Measurements from ENCODE around the genes ADIG and DHX35.

DNA sequence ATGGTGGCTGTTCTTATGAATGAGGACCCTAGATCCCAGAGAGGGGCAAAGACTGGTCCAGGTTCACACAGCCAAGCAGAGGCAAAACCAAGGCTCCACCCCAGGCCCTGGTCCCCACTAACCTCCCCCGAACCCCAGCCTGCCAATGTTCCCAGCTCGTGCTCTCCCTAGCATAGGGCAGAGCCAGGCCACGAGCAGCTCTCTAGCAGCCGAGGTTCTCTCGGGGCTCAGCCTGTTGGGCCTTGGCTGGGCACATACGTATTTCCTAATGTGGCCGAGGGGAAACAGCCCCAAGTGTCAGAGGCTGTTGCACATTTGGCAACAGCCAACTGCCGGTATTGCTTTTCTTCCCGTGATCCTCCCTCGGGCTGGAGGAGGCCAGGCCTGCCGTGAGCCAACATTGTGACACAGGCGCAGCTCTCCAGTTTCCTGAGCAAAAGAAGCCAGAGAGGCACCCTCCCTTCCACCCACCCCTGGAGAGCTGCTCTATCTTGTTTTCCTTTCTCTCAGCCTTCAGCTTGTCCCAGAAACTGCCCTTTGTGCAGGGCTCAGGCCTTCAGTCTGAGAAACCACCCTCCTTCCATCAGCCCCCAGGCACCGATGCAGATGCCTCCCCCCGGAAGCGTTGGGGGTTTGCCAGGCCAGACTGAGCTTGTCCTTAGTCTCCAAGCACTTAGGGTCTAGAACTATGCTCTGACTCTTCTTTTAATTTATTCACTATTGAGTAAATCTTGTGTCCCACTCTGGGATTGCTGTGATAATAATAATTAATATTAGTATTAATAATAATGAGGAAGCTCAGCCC is 5.2 kb upstream of the BPI start:
- PRO-cap = no peak

- PRO-cap = no peak
These were observed 1.3 kb downstream of the LBP start for GRCh38 chr20:38347650-38347917.

GRCh38 chr20:38350496-38351173 is 4.4 kb downstream of the LBP start:
- PRO-cap = no peak

DNA sequence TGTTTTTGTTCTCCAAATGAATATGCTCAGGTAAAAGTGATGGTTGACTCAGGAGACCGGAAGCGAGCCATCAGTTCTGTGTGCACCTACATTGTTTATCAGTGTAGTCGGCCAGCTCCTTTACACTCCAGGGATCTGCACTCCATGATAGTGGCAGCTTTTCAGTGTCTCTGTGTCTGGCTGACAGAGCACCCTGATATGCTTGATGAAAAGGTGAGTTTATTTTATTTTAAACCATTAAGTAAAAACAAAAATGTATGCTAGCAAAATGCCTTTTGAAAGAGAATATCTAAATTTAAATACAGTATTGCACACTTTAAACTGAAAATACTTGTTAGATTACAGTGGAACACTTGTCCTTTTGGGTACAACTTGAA is 41.3 kb upstream of the ADIG start:
- PRO-cap = no peak

DNA sequence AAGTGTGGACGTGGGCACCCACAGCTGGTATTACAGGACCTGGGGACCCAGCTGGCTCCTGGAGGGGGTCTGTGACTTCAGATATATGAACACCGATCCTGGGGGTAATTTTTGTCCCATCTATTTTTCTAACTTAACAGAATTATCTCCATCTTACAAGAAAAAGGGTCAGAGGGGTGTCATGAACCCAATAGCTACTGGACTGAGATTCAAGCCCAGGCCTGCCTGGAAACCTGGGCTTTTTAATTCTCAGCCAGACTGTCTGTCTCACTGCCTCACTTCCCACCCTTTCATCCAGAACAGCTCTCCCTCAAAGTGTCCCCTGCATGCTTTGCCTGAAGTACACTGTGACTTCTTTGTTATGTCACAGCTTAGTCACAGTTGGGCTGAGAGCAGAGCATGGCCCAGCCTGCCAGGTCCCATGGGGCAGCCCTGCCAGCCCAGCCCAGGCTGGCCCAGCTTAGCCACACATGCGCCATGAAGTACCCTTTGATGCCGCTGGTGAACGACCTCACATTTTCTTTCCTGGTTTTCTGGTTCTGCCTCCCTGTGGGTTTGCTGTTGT is at the start of gene ADIG:
Gene ADIG, plus strand, starts transcription at position 424 of the 565 bp plus-strand sequence.
- PRO-cap = no peak

DNA sequence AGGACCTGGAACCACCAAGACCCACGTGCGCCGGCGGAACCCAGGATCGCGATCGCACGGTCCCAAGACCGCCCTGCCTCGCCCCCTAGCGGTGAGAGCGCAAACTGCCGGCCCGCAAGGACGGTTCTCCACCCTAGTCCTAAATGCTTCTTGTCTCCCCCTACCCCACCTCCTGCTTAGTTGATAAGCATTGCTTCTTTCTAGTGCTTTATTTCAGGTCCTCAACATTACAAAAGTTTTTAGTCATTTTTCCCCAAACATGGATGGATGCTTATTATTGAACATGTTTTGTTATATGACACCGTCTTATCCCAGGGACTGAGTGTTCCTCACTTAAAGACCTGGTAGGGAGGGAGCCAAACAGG is 7.3 kb downstream of the SLC32A1 start:
- PRO-cap = no peak

GRCh38 chr20:38812137-38812533 is 6.6 kb downstream of the PPP1R16B start:
- PRO-cap = no peak

DNA sequence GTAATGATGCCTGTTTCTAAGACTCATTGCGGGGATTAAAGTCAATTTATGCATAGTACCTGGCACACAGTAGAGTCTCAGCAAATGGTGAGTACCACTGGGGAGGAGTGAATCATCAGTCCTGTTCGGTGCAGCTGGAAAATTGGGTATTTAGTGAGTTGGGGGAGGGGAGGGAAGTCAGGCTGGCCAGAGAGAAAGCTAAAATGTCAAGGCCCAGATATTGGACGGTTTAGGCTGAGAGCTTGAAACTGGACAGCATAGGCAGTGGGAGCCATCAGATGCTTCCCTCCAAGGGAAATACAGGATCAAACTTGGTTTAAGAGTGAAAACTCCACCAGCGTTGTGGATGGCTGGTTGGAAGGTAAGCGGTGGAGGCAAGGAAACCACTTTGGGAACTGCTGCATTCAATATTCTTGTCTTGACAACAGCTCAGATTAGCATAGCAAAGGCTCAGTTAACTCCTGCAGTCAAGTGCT is 12.8 kb downstream of the PPP1R16B start:
- PRO-cap = no peak

- PRO-cap = bidirectional peak, plus-strand start at chr20:38962368, minus-strand start at chr20:38962146; unidirectional peak, minus-strand start at chr20:38962670
These were observed at the start of gene DHX35 for GRCh38 chr20:38961920-38963065. Gene DHX35, plus strand, starts transcription at chr20:38962344.

GRCh38 chr20:38970436-38970586 is 8.2 kb downstream of the DHX35 start:
- PRO-cap = no peak

- PRO-cap = no peak
These were observed 61.5 kb downstream of the DHX35 start for GRCh38 chr20:39023632-39024083.

DNA sequence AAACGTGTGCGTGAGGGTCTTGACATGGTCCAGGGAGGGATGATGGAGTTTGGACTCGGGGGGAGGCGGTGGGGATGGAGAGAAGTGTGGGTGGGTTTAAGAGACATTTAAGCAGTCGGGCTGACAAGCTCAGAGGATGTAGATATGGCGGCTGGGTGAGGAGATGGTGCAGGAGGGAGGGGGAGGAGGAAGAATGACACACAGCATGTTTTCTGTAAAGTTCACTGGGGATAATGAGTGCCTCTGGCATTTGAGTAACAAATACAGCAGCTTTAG is 107.8 kb downstream of the DHX35 start:
- PRO-cap = no peak

DNA sequence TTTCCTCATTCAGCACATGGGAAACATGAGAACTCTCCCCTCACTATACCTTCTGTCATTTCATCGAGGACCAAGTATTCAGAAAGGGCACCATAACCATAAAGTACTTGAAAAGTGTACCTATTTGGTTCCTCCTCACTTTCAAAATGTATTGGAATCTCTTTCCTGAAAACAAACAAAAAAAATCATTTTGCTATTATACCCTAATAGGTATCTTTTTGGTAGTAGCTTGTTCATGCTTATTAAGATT is 274.2 kb downstream of the MAFB start:
- PRO-cap = no peak

DNA sequence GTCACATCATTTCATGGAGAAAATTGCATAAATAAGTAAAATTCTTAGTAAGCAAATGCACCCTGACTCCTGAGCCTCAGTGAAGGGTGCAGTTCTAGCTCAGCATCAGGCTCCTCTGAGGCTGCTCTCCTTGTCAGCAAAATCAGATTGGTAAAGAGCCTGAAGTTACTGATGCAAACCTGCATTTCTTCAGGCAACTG is 266.1 kb downstream of the MAFB start:
- PRO-cap = no peak

DNA sequence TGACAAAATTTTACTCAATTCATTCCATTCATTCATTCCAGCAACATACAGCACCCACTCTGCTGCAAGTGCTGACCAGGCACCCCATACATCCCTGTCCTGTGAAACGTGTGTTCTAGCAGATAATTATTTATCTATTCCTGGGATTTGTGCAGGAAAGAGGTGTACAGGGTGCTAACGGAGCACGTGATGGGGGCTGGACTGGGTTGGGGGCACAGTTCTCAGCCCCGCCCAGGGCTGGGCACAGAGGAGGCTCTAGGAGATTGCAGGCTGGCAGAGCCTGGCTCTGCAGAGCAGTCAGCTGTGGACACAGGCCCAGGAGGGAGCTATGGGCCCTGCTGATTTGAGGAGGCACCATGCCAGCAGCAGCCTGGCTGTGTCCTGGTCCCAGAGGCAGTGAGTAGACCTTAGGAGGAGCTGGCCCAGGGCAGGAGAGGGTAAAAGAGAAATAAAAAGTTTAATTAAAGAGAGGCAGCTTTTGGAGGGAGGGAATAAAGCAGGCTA is 19.4 kb downstream of the MAFB start:
- PRO-cap = no peak

GRCh38 chr20:41006720-41007166 is 21.9 kb upstream of the TOP1 start:
- PRO-cap = no peak

DNA sequence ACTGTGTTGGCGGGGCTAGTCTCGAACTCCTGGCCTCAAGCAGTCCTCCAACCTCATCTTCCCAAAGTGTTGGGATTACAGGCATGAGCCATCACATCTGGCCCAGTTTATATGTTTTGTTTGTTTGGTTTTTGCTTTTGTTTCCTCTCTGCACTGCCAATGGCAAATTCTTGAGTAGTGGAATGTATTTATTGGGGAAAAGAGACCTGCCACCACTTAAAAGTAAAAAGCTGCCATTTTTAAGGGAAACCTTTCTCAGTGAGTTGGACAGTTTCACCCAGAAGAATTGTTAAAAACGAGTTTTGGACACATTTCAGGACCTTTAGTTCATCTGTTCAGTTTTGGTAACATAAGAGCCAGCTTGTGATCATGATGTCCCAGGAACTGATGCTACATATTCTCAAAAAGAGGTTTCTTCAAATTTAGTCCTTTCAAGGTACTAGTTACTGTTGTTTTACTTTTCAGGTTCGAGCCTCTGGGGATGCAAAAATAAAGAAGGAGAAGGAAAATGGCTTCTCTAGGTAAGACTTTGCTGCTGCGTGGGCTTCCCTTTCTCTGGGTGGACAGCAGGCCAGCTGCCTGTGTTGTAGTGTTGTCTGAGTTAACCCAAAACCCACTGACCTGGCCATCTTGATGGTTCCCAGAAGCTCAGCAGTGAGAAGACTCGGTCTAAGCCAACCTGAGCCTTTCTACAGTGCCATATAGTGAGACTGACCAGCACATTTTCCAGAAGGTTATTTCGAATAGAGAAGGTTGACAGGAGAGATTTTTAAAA is 48.7 kb downstream of the TOP1 start:
- PRO-cap = no peak

DNA sequence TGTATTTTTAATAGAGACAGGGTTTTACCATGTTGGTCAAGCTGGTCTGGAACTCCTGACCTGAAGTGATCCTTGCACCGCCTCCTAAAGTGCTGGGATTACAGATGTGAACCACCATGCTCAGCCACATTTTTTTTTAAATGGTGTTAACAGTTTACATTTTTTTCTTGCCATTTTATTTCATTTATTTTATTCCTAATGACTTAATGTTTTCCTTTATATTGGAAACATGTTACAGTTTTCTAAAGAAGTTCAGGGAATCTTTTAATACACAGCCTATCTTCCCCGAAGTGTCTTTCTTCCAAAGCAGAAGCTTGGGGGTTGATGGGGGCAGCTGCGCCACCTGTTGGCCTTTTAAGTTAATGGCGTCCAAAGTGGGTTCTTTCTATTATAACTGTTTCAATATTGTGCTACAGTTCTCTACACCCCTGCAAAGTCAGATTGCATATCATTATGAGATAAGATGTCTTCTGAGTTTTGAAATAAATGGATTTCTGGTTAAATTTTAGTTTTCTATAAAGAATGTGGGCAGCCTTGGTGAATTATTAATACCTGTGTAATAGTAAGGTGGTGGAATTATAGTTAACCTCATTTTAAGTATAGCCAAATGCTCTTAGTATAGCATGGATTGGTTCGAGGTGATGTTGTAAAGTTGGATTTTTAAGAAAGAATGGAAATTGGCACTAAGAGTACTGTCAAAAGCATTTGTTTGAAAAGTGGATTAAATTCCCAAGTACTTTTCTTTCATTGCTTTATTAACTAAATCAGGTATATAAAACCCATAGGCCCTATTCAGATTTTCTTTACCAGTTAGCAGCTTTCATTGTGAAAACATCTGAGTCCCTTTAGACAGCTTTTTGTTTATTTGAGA is 41.9 kb upstream of the PLCG1 start:
- PRO-cap = no peak

GRCh38 chr20:41124511-41125364 is 12.6 kb upstream of the PLCG1 start:
- PRO-cap = bidirectional peak, plus-strand start at chr20:41124736, minus-strand start at chr20:41124605

DNA sequence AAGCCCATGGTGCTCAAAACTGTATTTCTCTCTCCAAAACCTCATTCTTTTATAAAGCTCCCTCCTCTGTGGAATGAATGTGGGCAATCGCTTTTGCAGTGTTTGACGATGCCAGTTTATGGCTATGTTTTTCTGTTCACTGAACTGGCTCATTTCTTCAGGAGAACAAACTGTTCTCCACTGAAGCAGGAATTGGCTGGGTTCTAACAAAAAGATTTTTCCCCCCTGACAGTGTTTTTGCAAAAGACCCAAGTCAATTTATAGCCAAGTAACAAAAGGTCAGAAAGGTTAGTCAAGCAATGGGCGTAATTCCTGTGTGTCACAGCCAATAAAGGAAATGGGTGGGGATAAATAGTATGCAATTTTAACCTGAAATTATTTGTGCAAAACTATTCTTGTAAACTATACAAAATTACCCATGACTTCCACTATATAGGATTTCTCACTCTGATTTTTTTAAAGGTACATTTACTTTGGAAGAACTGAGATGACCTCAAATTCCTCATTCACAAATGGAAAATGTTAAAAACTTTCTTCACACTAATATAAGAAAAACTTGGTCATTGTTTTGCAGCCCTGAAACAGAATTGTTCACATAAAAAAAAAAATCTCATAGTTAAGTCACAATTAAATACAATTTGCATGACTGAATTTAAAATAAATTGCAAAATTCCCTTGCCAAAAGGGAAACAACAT is 68.7 kb downstream of the ZHX3 start:
- PRO-cap = no peak